ENCODE measurements around the gene STN1.

GRCh38 chr10:103578606-103579262 lies 85.2 kb downstream of the NEURL1 start:
- PRO-cap = no peak

- PRO-cap = no peak
These were observed 164.2 kb downstream of the NEURL1 start for GRCh38 chr10:103657529-103658357.

- PRO-cap = bidirectional peak, plus-strand start at chr10:103660954, minus-strand start at chr10:103660873
These were observed 167.1 kb downstream of the NEURL1 start for GRCh38 chr10:103660306-103661289.

- PRO-cap = no peak
These were observed 153.5 kb downstream of the SH3PXD2A start for GRCh38 chr10:103701595-103702584.

- PRO-cap = no peak
These were observed 140.0 kb downstream of the SH3PXD2A start for GRCh38 chr10:103715277-103715896.

DNA sequence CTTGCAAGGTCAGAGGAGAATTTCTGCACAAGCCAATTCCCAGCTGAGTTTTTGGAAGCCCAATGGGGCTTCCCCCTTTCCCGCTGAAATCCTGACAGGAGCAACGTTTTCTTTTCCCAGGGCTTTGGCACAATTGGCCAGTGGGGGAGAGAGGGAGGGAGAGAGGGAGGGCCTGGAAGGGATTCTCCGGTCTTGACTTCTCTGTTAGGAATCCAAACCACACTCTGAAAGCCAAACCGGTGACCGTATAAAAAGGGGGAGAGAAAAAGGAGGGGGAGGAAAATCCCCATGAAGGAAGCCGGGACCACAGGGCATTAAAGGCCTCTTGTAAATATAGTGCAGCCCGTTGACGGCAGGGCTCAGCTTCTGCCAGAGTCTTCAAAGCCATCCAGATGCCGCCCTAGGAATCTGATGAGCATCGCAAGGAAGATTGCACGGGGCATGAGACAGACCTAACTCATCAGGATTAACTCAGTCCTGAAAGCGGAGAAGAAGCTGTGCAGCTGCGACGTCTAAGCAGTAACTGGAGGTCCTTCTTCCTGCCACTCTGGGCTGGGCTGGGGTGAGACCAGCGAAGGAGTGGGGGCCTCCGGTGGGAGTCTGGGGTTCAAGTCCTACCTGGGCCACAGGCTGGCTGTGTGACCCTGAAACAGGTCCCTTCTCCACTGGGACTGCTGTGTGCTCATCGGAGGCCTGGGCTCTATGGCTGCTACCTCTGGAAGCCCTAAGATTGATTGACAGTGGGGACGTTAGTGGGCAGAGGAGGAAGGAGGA lies 115.9 kb downstream of the SH3PXD2A start:
- PRO-cap = no peak

DNA sequence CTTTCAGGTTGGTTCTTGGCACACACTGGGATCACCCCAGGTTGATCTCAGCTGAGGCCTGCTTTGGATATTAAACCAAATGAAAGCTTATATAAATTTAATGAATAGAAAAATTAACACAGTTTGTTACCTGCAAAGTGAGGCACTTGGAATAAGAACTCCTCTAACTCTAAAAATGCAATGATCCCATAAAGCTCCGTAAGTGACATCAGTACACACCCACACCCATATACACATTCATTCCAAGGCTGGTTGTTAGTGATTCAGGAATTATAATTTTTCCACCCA lies 61.6 kb downstream of the SH3PXD2A start:
- PRO-cap = no peak

DNA sequence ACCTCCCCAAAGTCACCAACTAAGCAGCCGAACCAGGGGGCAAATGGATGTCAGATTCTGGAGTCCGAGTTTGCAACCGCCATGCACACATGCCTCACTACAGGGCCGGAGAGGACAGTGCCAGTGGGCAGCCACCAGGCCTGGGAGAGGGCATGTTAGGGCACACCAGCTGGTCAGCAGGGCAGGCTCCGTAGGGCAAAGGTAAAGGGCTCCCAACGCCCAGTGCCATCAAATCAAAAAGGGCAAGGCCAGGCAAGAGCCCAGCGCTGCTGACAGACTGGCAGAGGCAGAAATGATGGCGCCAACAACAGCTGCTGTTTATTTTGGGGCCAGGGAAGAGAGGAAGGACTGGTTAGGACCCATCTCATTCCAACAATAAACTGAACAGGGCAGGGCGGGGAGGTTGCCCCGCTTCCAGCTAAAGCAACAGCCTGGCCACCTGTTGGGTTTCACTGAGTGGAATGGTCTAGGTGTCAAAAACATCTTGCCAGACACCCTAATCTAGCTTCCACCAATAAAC lies 15.5 kb downstream of the SH3PXD2A start:
- PRO-cap = no peak

DNA sequence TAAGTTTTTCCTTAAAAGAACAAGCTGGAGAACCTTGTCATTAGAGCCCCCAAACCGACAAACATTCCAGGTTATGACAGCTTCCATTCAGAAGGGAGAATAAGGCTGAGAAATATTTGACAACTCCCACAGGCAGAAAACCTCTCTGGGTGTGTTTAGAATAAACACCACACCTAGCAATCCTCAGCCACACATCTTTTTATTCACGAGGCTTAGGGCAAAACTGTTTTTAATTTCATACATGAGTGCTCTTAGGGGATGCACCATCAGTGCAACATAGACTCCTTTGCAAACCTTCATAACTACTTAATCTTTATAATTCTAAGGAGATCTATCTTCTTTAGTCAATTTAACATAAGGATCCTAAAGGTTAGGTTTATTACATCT lies 24.1 kb downstream of the STN1 start:
- PRO-cap = no peak

- PRO-cap = no peak
These were observed 21.8 kb downstream of the STN1 start for GRCh38 chr10:103896108-103896603.

GRCh38 chr10:103917190-103918368 lies at the start of gene STN1:
TSS of gene STN1 (minus strand) at chr10:103918184.
- PRO-cap = bidirectional peak, plus-strand start at chr10:103917872, minus-strand start at chr10:103917798; unidirectional peak, minus-strand start at chr10:103918049; bidirectional peak, plus-strand start at chr10:103918511, minus-strand start at chr10:103918169

DNA sequence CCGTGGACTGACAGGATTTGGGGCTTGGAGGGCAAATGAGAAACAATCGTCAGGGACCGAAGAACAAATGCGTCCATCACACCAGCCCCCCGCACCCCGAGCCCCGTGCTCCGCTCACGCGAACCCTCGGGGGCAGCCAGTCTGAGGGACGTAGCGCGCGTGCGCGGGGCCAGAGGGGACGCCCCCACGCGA lies 161 bp upstream of the SLK start:
- PRO-cap = bidirectional peak, plus-strand start outside the sequence, minus-strand start at position 143 of the sequence

GRCh38 chr10:104036737-104037118 lies 49.0 kb downstream of the COL17A1 start:
- PRO-cap = unidirectional peak, minus-strand start at chr10:104036949

DNA sequence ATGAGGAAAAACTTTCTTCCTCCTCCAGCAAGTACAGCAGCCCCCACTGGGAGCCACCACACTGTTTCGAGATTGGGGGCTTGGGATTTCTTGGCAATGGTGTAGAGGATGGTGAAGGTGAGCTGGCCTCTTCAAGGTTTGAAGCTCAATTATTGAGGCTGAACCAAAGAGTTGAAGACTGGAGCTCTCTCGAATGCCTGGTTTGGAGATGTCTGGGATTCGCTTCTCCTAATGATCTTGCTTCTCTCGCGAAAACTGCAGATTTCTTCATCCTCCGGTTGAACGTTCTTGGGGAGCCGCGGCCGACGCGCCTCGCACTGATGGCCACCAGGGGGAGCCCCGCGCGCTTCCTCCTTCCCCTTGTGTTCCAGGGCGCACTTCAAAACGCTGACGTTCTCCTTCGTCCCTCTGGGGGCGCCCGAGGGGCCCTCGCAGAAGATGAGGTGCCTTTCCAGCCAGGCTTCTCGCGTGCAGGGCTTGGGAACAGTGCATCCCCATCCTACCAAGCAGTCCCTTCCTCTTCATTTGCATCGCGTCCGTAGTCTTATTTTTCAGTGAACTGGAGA lies 22.3 kb downstream of the GSTO2 start:
- PRO-cap = no peak

- PRO-cap = no peak
These were observed 22.5 kb downstream of the ITPRIP start for GRCh38 chr10:104315243-104316629.

- PRO-cap = no peak
These were observed 13.1 kb downstream of the ITPRIP start for GRCh38 chr10:104324951-104325829.

- PRO-cap = no peak
These were observed 25.0 kb downstream of the SORCS3 start for GRCh38 chr10:104666040-104666479.

DNA sequence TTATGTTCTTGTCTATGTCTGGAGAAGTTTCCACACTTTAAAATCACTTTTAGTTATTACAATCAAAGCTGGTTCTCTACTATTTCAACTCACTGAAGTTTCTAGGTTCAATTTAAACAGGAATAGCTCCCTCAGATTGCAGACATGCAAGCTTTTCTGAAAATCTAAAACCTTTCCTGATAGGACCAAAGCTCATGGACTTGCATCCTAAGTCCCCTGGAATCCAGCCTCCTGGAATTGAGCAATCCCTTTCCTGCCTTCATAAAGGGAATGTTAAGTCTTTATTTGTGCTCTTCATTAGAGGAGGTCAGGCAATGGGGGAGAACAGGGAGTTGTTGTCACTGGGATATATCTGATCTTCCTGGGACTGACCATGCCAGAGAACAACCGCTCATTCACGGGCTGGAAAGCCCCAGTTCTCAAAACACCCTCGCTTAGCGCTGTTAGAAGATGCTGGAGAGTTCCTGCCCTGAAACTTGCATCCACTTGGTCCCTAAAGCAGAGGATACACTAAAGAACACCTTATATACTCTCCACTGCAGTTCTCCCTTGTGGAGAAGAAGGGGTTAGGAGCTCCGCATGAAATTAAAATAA lies 1.5 kb downstream of the SORCS1 start:
- PRO-cap = no peak

DNA sequence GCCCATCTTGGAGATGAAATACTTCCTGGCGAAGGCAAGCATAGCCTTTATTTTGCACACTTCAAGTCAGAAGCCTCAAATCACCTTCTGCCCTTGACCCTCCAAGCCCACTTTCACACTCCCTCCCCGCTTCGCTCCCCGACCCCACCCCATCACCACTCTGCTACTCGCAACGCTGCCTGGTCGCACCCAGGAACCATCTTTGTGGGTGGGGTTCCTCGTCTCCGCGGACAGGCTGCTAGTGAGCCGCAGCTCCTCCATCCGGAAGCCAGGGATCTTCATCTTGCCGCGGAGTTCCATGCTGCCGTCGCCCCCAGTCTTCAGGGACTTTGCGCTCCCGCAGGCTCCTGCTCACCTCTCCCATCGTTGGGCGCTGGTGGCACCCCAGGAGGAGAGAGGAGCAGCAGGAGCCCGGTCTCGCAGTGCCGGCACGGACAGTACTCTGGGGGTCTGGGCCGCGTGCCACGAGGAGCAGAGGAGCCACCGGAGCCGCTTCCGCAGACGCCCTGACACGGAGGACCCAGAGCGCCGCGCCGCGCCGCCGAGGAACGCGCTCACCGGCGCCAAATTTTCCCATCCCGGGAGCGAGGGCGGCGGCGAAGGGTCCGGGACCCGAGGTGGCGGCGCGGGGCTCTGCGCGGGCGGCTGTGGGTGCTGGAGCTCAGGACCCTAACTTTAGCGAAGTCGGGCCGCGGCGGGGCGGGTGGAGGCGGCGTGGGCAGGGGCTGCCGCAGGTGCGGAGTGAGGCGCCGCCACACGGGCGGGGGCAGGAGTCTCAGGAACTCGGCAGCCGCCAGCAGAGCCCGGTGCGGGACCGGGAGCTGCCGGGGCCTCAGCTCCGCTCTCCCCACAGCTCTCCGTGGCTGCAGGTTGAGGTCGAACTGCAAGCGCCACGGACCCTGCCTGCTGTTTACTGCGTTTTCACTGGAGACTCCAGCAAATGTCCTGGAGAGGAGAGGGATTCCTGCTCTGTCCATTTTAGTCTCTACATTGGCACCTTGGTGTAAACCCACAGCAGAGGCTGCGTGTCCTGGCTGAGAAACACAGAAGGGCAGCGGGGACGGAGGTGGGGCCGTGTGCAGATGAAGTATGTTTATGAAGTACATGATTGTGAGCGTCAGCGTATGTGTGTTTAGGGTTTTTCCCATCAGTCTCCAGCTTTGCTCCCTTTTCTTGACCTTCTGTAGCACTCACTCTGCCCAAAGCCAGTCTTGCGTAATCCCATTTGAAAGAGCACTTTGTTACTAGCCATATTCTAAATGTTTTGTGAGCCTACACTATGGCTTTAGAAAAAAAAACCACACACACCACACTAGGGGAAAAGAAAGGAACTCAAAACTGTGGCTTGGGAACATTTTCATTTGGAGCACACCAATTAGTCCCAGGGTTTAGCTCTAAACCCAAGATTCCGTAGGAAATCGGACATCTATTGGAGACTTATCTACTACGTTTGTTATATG lies 750.3 kb upstream of the SORCS1 start:
- PRO-cap = no peak

DNA sequence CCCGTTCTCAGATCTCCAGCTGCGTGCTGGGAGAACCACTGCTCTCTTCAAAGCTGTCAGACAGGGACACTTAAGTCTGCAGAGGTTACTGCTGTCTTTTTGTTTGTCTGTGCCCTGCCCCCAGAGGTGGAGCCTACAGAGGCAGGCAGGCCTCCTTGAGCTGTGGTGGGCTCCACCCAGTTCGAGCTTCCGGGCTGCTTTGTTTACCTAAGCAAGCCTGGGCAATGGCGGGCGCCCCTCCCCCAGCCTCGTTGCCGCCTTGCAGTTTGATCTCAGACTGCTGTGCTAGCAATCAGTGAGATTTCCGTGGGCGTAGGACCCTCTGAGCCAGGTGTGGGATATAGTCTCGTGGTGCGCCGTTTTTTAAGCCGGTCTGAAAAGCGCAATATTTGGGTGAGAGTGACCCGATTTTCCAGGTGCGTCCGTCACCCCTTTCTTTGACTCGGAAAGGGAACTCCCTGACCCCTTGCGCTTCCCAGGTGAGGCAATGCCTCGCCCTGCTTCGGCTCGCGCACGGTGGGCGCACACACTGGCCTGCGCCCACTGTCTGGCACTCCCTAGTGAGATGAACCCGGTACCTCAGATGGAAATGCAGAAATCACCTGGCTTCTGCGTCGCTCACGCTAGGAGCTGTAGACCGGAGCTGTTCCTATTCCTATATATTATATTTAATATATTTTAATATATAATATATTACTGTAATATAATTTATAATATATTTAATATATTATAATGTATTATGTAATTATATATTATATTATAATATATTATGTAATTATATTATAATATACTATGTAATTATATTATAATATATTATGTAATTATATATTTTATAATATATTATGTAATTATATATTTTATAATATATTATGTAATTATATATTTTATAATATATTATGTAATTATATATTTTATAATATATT lies 1151.2 kb upstream of the SORCS1 start:
- PRO-cap = no peak